ENCODE measurements around a stretch of chr15.

- PRO-cap, result no peak
Observed at GRCh38 chr15:28509130-28509572, 23.6 kb downstream of the GOLGA8G start.

- PRO-cap, result no peak
Observed at GRCh38 chr15:28919072-28919764, 33.4 kb downstream of the APBA2 start.

- PRO-cap, result no peak
Observed at GRCh38 chr15:29089897-29090158, 179.8 kb downstream of the NSMCE3 start.

- PRO-cap, result no peak
Observed at GRCh38 chr15:29568963-29569162, 1.9 kb downstream of the ENTREP2 start.

DNA sequence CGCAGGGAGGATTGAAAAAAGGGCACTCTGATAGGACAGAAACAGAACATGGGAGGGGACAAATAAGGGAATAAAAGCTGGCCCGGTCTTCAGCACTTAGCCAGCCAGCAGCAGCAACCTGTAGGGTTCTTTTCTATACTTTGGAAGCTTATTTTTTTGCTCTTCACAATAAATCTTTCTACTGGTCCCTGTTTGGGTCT lies 115.8 kb upstream of the ENTREP2 start:
- PRO-cap, result no peak

GRCh38 chr15:30992131-30992371 lies 623 bp upstream of the MTMR10 start:
- PRO-cap, result no peak

GRCh38 chr15:31013896-31014211 lies 22.4 kb upstream of the MTMR10 start:
- PRO-cap, result bidirectional peak, plus-strand start at chr15:31014013, minus-strand start at chr15:31013987

DNA sequence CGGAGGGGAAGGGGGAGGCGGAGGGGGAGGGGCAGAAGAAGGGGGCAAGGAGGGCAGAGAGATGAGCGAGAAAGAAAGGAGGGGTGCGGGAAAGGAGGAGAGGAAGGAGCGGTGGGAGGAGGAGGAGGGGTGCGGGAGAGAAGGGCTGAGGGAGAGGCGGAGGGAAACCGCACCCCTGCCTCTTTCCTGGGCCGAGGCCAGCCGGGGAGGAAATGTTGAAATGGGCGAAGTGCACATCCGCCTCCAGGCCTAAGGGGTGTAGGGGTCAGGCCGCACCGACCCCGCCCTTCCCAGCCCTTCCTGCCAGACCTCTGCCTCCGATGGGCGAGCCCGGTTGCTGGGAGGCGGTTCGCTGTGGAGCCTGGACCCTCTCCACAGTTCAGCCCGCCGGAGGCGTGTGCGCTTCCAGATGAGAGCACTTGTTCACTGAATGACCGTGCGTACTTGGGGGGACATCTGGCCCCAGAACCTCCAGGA lies 110.4 kb upstream of the KLF13 start:
- PRO-cap, result no peak

DNA sequence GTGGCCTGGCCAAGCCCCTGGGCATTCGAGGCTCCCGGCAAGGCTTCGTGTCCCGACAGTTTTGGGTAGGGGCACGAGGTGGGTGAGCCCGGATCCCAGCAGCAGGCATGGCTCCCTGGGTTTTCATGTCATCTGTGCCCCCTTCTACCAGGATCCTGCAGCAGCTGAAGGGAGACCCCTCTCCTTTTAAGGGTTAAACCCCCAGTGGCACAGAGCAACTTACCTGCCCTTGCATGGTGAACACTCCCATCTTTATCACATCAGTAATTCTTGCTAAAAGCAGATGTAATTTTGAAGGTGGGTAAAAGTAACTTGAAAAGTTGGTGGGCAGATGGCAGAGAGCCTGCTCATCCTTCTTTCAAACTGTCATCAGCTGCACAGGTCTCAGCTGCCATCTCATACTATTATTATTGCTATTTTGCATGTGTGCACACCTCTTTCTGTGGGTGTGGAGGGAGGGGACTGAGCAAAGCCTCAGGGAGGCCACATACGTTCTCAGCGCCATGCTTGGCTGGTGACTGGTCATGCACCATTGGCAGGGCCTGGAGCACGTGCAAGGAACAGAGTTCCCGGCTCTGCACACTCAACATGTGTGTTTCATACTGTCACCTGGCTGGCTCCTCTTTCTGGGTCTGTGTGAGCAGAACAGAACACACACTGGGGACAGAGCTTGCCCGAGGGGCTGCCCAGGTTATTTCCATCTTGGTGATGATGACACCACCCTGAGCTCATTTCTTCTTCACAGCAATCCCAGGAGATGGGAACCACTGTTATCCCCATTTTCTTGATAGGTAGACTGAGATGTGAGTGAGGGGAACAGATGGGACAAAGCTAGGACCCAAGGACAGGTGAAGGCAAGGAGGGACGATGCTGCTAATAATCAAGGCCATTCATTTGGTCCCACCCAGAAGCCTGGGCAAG lies 95.9 kb upstream of the KLF13 start:
- PRO-cap, result bidirectional peak, plus-strand start at position 532 of the sequence, minus-strand start at position 371 of the sequence; bidirectional peak, plus-strand start at position 624 of the sequence, minus-strand start at position 638 of the sequence

DNA sequence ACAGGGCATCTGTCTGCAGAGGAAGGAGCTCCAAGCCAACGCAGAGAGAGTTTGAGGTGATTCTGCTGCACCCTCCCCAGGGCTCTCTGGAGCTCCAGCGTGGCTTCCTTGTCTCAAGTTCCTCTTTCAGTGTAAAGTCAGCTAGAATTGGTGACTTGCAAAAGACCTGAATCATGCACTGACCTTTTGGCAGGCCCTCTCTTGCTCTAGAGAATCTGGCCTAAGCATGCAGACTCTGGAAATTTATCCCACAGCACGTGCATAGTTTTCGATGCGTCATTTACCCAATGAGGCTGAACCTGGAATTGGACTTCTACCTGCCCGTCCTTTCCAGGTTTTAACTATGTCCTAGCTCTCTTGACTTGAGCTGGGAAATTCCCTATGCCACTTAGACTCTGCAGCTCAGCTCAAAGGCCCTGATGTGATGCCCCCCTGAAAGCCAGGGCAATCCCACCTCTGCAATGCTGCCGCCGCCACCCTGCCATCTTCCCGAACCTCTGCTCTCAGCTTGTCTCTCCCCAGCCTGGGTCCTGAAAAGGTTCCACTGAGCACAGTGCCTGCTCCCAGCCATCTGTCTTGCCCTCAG lies 63.3 kb upstream of the KLF13 start:
- PRO-cap, result bidirectional peak, plus-strand start at position 158 of the sequence, minus-strand start at position 133 of the sequence

DNA sequence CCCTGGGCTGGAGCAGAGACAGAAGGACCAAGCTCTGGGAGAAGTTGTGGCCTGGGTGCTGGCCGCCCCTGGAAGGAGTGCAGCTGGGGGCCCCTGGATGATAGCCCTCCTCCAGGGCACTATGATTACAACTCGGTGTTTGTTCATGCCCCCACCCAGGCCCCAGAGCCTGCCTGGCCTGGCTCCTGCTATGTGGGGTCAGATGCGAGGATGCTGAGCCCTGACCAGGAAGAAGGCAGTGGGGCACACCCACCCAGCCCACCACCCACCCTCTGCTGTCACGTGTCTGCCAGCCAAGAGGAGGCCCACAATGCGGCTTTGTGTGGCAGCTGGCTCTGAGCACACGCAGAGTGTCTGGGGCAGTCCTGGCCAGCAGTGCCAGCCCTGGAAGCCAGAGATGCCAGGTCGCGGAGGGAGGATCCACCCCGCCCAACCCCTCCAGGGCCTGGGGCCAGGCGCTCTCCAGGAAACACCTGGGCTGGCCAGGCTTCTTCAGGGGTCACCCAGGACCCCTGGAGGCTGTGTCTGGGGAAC lies 26.5 kb upstream of the KLF13 start:
- PRO-cap, result no peak

GRCh38 chr15:31325015-31325463 lies 1.6 kb upstream of the KLF13 start:
- PRO-cap, result no peak

DNA sequence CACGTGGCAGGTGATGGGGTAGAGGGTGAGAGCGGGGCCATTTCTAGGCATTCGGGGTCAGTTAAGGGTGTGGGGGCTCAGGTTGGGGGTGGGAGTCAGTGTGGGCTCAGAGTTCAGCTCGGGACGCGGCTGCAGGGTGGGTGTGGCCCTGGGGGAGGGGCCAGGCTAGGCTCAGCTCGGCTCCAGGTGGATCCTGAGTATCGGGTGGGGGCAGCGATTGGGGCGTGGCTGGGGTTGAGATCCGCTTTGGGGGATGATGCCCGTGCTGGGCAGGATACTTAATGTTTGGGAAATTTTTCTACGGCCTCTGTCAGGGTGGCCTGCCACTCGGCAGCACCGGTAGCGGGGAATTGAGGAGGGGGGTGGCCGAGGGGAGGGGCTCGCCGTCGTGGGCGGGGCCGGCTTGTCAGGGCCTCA lies 2.5 kb downstream of the KLF13 start:
- PRO-cap, result no peak

- PRO-cap, result no peak
Observed at GRCh38 chr15:31368674-31368894, 41.9 kb downstream of the KLF13 start.

GRCh38 chr15:31372417-31373048 lies 45.9 kb downstream of the KLF13 start:
- PRO-cap, result no peak

GRCh38 chr15:31378662-31379549 lies 52.3 kb downstream of the KLF13 start:
- PRO-cap, result no peak

GRCh38 chr15:31398822-31399033 lies 72.1 kb downstream of the KLF13 start:
- PRO-cap, result no peak

GRCh38 chr15:31500460-31501110 lies 173.9 kb downstream of the KLF13 start:
- PRO-cap, result no peak

GRCh38 chr15:31631522-31632298 lies 238.8 kb downstream of the OTUD7A start:
- PRO-cap, result no peak

DNA sequence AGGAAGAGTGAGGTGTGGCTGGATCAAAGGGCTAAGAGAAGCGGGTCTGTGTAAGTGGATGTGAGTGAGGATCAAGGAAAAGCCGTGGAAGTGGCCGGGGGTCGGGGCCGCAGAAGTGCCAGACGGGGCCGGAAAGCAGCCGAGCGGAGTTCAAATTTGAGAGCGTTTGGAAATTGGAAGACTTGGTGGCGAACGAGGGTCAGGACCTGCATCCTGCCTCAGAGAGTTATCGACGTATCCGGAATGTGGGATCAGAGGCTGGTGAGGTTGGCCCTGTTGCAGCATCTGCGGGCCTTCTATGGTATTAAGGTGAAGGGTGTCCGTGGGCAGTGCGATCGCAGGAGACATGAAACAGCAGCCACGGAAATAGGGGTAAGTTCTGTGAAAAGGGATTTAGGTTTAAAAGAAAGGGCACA lies 673 bp downstream of the ARHGAP11A start:
- PRO-cap, result no peak